ENCODE results near the gene CTDP1.

- RRBS, 2 experiments: no CpG with 5 or more reads among the region's 7 CpGs
Measured at GRCh38 chr18:76670547-76670901, 151.8 kb upstream of the ZNF236 start.

GRCh38 chr18:77063174-77063797 lies 69.3 kb downstream of the MBP start:
- RRBS, 2 experiments: no CpG with 5 or more reads among the region's 10 CpGs

DNA sequence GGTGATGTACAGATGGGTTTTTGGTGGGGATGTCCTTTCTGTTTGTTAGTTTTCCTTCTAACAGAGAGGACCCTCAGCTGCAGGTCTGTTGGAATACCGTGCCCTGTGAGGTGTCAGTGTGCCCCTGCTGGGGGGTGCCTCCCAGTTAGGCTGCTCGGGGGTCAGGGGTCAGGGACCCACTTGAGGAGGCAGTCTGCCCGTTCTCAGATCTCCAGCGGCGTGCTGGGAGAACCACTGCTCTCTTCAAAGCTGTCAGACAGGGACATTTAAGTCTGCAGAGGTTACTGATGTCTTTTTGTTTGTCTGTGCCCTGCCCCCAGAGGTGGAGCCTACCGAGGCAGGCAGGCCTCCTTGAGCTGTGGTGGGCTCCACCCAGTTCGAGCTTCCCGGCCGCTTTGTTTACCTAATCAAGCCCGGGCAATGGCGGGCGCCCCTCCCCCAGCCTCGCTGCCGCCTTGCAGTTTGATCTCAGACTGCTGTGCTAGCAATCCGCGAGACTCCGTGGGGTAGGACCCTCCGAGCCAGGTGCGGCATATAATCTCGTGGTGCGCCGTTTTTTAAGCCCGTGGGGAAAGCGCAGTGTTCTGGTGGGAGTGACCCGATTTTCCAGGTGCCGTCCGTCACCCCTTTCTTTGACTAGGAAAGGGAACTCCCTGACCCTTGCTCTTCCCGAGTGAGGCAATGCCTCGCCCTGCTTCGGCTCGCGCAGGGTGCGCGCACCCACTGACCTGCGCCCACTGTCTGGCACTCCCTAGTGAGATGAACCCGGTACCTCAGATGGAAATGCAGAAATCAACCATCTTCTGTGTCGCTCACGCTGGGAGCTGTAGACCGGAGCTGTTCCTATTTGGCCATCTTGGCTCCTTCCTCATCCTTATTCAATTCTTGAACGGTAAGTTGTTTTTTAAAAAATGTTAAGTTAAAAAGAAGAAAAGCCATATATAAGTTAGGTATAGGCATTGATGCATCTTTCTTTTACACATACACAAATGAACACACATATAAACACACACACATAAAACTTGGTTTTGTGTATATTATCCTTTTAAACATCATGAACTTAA lies 171.8 kb downstream of the GALR1 start:
- RRBS, 2 experiments: no CpG with 5 or more reads among the region's 40 CpGs

- RRBS, 2 experiments: no CpG with 5 or more reads among the region's 1 CpG
Measured at GRCh38 chr18:78156490-78156970, 823.1 kb upstream of the SALL3 start.

DNA sequence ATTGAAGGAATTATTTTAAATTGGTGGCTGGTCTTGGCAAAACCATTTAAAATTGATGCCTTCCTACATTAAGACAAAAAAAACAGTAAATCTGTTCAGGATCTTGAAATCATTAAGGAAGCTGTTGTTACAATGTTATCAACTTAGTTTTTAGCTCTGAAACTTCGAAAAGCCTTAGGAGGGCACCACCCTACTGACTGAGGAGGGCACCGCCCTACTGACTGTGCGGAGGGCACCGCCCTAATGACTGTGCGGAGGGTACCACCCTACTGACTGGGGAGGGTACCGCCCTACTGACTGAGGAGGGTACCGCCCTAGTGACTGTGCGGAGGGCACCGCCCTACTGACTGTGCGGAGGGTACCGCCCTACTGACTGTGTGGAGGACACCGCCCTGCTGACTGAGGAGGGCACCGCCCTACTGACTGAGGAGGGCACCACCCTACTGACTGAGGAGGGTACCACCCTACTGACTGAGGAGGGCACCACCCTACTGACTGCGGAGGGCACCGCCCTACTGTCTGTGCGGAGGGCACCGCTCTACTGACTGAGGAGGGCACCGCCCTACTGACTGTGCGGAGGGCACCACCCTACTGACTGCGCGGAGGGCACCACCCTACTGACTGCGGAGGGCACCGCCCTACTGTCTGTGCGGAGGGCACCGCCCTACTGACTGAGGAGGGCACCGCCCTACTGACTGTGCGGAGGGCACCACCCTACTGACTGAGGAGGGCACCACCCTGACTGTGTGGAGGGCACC lies 150.2 kb upstream of the NFATC1 start:
- RRBS, 2 experiments: no CpG with 5 or more reads among the region's 27 CpGs

DNA sequence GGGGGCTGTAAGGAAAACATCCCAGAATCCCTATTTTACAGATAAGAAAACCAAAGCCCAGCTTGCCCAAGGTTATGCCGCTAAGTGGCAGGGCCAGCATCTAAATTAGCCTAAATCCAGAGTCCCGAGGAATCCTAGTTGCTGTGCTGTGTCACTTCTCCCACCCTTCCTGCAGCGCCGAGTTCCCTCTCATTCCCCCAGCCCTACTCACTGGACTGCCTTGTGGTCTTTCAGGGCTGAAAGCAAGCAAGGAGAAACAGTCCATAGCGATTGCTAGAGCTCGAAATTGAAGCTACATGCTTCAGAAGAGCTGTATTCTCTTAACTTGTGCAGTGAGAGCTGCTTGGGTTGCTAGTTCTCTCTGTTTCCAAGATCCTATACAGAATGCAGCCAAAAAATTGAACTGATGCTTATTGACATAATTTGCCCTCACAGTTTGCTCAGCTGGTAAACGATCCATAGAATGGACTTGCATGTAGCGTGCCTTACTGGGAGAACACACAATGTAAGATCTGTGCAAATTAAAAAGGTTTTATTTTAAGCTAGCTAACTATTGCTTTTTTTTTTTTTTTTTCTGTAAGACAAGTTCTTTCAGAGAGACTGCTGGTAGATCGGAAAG lies 143.4 kb upstream of the NFATC1 start:
- RRBS, 2 experiments: no CpG with 5 or more reads among the region's 9 CpGs

GRCh38 chr18:79393585-79394581 lies 1.8 kb upstream of the NFATC1 start:
- RRBS, 2 experiments: 2 to 3% methylated on average over 22 to 28 of the region's 88 CpGs

DNA sequence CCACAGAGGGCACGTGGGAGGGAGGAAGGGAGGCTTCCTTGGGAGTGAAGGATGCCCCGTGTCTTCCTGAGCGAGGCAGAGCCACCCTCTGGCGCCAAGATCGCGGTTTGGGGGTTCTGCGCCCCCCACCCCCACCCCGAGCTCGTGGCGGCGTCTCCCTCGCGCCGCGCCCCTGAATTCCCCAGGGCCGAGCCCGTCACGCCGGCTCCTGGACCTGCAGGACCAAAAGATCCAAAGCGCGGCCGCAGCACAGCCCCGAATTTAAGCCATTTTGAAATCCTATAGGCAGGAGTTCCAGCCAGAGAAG lies 900 bp downstream of the NFATC1 start:
- RRBS, 2 experiments: no CpG with 5 or more reads among the region's 23 CpGs

- RRBS, 2 experiments: 93 to 94% methylated on average over 5 to 7 of the region's 22 CpGs
Measured at GRCh38 chr18:79432227-79432723, 36.5 kb downstream of the NFATC1 start.

DNA sequence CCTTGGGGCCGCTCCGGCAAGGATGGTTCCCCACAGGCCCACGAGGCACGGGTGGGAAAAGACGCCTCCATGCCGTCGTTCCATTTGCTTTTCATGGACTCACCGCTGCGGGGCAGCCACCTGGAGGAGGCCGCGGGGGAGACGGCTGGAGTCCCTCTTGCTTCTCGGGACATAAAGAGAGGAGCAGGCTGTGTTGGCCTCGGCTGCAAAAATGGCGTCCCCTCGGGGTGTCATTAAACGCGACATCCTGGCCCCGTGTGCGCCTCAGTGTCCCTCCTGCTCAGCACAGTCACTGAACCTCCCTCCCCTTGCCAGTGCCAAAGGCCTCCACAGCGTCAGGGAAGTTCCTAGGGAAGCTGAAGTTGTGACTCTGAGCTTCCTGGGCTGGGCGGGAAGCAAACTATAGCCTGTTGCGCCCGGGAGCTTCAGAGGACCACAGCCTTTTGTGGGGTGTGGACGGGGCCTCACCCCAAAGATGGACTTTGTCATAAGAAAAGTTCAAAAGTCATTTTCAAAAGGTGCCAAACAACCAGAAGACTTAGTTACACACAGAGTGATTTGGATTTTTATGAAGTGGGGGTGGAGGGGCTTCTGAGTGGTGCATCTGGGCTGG lies 63.6 kb downstream of the NFATC1 start:
- RRBS, 2 experiments: no CpG with 5 or more reads among the region's 25 CpGs

DNA sequence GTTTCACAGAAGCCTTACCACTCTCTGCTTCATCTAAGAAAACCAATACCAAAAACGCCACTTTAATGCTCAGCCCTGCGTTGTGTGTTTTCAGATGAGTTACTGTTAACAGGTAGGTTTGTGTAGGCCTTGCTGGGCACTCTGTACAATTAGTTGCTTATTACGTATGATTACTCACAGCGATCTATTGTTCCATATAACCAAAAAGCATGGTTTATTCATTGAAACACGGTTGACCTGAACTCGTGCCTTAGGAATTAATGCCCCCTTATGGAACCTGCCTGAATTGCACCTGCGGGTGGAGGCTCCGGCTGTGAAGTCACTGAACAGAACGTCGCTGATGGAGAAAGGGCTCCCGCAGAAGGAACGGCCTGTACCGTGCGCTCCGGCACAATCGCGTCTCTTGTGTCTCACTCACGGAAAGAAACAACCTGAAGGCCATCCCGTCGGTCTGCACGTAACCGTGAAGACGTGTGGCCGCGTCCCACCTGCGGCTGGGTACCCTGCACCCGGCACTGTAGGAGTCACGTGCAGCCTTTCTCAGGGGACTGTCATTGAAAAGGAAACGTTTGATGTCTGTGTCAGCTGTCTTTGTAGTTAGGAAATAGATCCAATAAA lies 133.1 kb downstream of the NFATC1 start:
- RRBS, 2 experiments: 33 to 40% methylated on average over 8 of the region's 29 CpGs

GRCh38 chr18:79578190-79578517 lies 101.4 kb upstream of the CTDP1 start:
- RRBS, 2 experiments: no CpG with 5 or more reads among the region's 5 CpGs

- RRBS, 2 experiments: under 1 to 4% methylated on average over 5 to 6 of the region's 45 CpGs
Measured at GRCh38 chr18:79679614-79679906, at the start of gene CTDP1. CTDP1 (plus strand) TSS chr18:79679803.

GRCh38 chr18:79690585-79691119 lies 11.0 kb downstream of the CTDP1 start:
- RRBS, 2 experiments: no CpG with 5 or more reads among the region's 19 CpGs

GRCh38 chr18:79692597-79693035 lies 13.0 kb downstream of the CTDP1 start:
- RRBS, 2 experiments: no CpG with 5 or more reads among the region's 13 CpGs

GRCh38 chr18:79735110-79735617 lies 55.6 kb downstream of the CTDP1 start:
- RRBS, 2 experiments: no CpG with 5 or more reads among the region's 37 CpGs

GRCh38 chr18:79798969-79799296 lies 1.2 kb downstream of the KCNG2 start:
- RRBS, 2 experiments: no CpG with 5 or more reads among the region's 12 CpGs

- RRBS, 2 experiments: 91 to 93% methylated on average over 8 of the region's 50 CpGs
Measured at GRCh38 chr18:79902327-79903523, 48.7 kb downstream of the SLC66A2 start.

- RRBS, 2 experiments: 95 to 96% methylated on average over 9 of the region's 17 CpGs
Measured at GRCh38 chr18:79905398-79905710, 46.1 kb downstream of the SLC66A2 start.

DNA sequence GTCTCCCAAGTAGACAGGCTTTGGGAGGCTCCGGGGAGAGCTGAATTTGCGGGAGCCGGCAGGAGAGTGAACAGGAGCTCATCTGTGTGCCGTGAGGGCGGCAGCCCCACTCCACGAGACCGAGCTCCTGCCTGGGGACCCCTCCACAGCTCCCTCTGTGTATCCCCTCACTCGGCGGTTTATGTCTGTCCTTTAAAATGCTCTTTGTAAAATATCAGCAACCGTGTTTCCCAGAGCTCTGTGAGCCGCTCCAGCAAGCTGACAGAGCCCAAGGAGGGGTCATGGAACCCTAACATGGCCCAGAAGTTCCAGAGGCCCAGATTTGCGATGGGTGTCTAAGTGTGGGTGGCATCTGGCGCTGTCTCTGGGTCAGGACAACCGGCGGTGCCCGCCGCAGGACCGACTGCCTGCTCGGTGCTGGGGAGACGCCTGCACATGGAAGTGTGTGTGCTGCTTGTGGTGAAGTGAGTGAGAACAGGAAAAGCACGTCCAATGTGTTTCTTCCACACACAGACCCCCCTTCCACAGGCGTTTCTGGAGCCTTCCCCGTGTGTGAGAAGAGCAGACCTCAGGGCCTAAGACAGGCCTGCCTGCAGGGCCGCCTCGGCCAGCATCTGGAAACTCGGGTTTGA lies 34.8 kb downstream of the SLC66A2 start:
- RRBS, 2 experiments: no CpG with 5 or more reads among the region's 26 CpGs